GM23338 (cell line): ENCODE data around the genes YIPF4 and LTBP1.

DNA sequence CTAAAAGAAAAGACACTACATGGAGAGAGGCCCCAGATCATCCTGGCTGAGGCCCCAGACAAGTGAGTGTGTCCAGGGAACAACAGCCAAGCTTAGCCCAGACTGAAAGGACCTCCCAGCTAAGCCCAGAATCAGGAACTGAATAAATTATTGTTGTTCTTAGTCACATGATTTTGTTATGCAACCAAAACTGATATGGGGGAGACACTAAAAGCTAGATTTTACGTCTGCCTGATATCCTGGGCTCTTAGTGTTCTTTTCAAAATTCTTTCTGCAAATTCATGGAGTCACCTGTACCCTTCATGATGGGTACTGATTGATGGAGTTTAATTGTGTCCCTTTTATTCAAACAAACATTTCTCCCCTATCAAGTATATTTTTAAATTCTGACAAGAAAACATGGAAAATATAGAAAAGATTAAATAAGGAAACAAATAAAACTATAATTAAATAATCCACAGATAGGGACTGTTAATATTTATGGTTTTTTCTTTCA lies 29.2 kb upstream of the LBH start:
- PRO-cap, result no peak
- RAMPAGE, long total RNA, result no peak

- PRO-cap, result no peak
- RAMPAGE, long total RNA, result no peak
Observed at GRCh38 chr2:30252940-30253449, 21.7 kb downstream of the LBH start.

GRCh38 chr2:31384727-31385353 lies 29.7 kb downstream of the XDH start:
- PRO-cap, result no peak
- RAMPAGE, long total RNA, result no peak

GRCh38 chr2:31849330-31849900 lies 161.4 kb downstream of the MEMO1 start:
- PRO-cap, result no peak
- RAMPAGE, long total RNA, result no peak

GRCh38 chr2:32277489-32278817 lies at the start of gene YIPF4:
YIPF4 (plus strand) TSS chr2:32277904.
- PRO-cap, result bidirectional peak, plus-strand start at chr2:32277910, minus-strand start at chr2:32278401
- RAMPAGE, long total RNA, result no peak

DNA sequence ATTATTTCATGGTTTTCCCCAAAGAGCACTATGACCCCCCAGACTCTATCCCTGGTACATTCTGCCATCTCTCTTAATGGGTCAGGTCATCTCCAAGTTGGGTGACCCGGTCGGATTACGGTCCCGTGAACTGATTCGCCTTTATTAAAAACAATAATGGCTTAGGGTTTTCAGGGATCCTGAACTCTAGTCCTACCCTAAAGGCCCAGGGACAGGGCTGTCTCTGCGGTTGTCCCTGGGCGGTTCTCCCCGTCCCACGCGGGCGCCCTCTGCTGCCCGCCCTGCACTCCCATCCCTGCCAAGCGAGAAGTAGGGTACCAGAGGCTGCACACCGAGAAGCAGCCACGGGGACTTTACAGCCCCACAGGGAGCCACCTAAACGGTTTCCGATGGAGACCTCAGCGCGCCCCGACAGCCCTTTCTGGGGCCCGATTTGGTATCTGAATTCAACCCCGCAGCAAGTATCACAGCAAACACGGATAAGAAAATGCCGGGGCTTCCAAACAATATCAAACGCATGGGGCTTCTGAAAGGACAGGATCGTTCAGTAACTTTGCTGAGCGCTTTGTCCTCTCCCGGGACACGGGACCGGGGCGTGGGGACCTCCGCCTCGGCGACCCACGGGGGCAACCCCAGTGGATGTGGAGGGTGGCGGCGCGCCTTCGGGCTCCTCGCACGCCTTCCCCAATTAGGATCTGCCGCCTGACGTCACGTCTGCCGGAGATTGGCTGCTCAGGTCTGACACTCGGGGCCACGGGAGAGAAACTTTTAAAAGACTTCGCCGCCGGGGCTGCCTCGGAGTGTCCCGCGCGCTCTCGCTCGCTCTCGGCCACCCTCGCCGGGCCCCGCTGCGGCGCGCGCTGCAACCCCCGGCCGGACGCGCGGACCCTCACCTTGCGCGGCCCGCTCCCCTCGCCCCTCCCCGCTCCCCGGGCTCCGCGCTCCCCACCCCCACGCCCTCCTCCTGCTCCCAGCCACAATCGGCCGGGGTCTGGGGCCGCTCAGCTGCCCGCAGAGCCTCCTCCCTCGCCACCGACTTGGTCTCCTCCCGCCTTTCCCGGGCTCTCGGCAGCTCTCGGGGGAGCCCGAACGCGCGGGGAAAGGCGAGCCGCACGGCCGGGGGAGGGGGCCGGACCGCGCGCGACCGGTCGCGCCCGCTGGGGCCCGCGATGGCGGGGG lies at the start of gene LTBP1:
Gene LTBP1, plus strand, starts transcription at position 798 of the 1,179 bp plus-strand sequence.
- PRO-cap, result bidirectional peak, plus-strand start at position 286 of the sequence, minus-strand start at position 158 of the sequence; bidirectional peak, plus-strand start at position 771 of the sequence, minus-strand start at position 697 of the sequence; bidirectional peak, plus-strand start at position 977 of the sequence, minus-strand start at position 993 of the sequence
- RAMPAGE, long total RNA, result no peak

DNA sequence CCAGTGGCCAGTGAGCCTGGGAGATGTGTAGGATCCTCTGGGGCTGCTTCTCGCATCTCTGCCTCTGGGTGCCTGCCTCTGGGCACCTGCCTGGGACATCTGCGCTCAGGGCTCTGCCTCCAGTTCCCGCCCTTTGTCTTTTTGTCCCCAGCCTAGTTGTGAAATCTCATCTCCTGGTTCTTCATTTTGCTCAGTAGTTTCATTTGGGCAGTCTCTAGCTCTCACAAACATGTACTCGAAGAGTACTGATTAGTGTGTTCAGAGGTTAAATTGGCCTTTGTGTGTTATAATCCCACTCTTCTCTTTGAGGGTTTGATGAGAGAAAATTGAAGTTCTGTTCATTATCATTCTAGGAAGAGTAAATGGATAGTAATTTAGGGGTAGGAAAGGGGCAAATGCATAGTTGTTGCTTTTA lies 92.1 kb downstream of the LTBP1 start:
- PRO-cap, result no peak
- RAMPAGE, long total RNA, result no peak

GRCh38 chr2:33042068-33042682 lies 95.4 kb downstream of the LTBP1 start:
- PRO-cap, result no peak
- RAMPAGE, long total RNA, result no peak

DNA sequence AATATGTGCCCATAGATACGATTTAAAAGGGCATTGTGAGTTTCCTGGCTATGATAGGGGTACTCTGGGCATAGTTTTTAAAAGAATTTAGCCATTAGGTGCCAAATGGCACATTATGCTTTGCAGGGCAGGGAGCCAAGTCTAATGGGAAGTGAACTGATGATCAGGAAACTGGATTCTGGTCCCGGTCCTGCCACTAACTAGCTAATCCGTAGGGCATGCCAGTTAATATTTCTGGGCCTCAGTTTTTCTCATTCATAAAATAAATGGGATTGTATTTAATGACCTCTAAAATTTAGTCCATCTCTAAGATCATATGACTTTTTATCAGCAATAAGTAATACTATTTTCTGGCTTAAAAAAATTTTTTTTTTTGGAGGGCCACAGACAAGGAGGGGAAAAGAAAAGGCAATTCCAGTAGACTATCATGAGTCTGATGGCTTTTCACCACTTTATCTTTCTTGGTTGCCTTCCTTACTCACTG lies 189.4 kb downstream of the LTBP1 start:
- PRO-cap, result no peak
- RAMPAGE, long total RNA, result no peak

DNA sequence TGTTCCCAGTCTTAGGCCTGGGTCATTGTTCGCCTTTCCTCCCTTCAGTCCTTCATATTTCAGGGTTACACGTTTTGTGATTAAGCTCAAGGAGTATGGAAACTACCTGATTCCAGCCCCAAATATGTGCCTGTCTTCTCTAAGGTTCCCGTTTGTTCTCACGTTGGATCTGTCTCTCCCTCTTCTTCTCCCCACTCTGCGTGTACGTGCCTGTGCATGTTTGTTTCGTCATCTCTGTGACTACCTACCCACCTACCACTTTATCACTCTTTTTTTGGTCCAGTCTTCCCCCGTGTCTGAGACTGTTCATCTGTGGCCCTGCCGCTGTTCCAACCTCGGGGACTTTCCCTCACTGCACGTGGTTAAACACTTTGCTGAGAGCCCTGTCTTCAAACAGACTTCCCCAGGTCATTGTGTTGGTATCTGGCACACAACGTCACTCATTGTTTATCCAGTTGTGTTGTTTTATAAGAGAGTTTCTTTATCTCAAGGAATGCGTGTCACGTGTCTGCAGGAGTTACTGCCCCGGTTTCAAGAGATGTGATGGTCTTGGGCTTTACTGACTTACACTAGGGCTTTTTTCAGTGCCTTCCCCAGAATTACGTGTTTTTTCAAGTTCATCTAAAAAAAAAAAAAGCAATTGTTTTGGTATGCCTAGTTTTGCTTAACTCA lies 262.1 kb upstream of the RASGRP3 start:
- PRO-cap, result no peak
- RAMPAGE, long total RNA, result no peak

DNA sequence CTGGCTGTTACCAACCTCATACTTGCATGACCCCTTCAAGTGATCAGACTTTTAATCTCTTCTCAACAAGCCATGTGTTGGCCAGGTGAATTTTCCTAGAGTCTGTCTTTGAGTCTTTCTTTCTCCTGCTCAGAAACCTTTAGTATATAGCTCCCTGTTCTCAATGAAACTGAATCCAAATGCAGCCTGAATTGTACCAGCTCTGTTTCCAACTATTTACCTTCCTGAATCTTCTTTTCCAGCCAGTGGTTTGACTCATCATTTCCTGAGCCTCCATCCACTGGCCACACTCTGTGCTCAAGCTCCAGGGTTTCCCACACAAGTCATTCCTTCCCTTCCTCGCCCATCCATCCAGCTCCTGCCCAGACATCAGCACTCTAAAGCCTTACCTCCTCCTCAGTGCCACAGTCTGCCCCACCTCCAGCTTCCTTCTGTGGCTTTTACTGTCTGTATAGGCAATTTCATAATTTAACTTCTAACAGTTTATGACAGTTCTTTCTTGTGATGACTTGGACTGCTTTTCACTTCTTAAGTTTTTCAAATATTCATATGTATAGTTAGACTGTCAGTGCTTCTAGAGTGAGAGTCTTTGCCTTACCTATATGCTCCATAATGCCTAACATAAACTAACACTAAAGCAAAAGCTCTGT lies 233.6 kb upstream of the RASGRP3 start:
- PRO-cap, result no peak
- RAMPAGE, long total RNA, result no peak

DNA sequence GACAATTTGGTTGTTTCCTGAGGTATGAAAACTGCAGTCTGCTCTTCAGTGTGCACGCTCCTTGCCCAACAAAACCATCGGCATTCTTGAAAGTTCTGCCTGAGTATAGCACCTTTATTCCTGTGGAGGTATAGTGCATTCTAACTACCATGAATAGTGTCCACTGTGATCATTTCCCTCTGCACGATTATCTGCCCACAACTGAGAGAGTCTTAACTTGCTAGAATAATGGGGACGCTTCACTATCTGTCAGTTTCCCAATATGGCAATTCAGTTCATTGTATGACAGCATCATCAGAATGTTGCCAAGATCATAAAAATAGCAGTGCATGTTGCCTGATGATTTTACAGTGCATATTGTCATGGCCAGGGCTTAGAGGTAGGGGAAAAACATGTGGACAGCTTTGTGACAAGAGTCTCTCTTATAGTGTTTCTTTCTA lies 6.0 kb downstream of the RASGRP3 start:
- PRO-cap, result no peak
- RAMPAGE, long total RNA, result no peak

- PRO-cap, result no peak
- RAMPAGE, long total RNA, result no peak
Observed at GRCh38 chr2:33727675-33728340, 128.7 kb upstream of the FAM98A start.

DNA sequence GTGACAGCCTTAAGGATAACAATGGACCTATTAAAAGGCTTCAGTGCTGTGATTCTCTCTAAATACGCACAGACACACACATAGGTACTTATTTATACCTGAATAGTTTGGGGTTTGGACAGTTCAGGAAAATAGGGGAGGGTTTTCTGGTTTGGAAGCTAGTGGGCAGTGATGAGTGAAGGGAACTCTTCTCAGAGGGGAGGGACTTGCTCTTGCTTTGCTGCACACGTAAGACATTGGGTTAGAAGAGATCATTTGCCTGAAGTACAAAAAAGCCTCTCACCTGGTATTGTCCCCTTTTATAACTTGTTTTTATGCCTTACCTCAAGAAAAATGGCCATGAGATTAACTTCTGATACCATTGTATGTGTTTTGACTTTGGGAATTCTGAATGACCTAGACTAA lies 2.3 kb downstream of the CRIM1 start:
- PRO-cap, result no peak
- RAMPAGE, long total RNA, result no peak

DNA sequence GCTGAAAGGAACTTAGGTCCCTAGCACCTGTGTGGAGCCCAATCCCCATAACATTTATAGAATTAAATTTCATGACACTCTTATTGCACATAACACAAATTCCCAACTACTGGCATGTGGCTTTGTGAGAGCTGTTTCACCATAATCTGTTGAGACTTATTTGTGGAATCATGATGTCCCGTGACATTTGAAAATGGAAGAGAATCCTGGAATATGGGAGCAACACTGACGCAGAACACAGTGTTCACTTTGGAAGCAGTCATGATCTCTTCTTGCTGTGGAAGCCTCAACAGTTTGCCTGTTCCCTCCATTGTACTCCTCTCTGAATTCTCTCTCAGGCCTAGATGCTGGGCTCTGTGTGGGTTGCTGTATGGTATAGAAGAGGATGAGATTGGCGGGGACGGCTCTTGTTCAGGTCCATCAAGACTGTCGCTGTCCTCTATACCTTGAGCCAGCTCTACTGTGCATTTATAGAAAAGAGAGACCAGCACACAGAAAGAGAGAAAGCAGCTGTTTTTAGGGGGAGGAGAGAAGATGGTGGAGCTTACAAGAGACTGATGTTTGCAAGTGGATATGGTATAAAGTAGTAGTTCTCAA lies 73.6 kb downstream of the CRIM1 start:
- PRO-cap, result no peak
- RAMPAGE, long total RNA, result no peak

GRCh38 chr2:36441022-36441549 lies 85.5 kb downstream of the CRIM1 start:
- PRO-cap, result no peak
- RAMPAGE, long total RNA, result no peak

- PRO-cap, result no peak
- RAMPAGE, long total RNA, result no peak
Observed at GRCh38 chr2:36448760-36449129, 93.2 kb downstream of the CRIM1 start.

DNA sequence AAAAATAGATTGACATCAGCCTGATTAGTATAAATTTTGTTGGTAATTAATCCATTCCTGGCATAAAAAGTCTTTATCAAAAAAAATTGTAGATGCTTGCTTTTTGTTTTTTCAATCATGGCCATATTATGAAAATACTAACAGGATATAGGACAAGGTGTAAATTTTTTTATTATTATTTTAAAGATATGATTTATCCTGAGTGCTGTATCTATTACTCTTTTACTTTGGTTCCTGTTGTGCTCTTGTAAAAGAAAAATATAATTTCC lies 47.3 kb downstream of the FEZ2 start:
- PRO-cap, result no peak
- RAMPAGE, long total RNA, result no peak

DNA sequence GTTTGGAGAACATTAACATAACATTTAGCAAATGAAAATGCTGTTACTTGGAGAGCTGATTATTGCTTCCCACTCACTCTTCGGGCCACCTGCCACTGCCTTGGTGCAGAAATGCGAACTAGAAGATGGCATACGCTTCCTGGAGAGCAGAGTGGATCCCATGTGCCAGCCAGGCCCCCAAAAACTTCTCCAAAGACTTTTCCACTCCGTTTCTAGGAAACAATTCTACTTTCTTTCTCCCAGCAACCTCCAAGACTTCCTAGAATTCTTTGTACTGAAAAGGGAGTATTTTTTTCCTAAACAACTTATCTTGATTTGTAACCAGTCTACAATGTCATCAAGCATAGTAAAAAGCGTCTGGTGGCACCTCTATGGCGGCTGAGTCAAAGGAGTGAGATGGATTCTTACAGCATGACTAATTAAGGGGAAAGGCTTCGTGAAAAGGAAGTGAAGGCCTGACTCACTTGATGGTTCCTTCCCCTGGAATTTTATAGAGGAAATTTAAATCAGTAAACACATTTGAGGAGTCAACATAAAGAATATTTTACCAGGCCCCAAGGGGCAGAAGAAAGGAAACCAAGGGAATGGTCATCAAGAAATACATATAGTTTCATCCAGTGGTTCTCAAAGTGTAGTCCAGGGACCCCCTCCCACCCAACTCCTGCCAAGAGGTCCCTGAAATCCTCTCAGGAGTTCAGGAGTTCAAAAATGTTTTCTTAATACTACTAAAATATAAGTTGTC lies 36.5 kb downstream of the FEZ2 start:
- PRO-cap, result unidirectional peak, minus-strand start at position 385 of the sequence
- RAMPAGE, long total RNA, result no peak

GRCh38 chr2:36564256-36564920 lies 33.6 kb downstream of the FEZ2 start:
- PRO-cap, result no peak
- RAMPAGE, long total RNA, result no peak